H9 (cell line): ENCODE measurements around a stretch of chr6.

- PRO-cap: no peak
Observed at GRCh38 chr6:36912559-36913106, 26.9 kb downstream of the C6orf89 start.

DNA sequence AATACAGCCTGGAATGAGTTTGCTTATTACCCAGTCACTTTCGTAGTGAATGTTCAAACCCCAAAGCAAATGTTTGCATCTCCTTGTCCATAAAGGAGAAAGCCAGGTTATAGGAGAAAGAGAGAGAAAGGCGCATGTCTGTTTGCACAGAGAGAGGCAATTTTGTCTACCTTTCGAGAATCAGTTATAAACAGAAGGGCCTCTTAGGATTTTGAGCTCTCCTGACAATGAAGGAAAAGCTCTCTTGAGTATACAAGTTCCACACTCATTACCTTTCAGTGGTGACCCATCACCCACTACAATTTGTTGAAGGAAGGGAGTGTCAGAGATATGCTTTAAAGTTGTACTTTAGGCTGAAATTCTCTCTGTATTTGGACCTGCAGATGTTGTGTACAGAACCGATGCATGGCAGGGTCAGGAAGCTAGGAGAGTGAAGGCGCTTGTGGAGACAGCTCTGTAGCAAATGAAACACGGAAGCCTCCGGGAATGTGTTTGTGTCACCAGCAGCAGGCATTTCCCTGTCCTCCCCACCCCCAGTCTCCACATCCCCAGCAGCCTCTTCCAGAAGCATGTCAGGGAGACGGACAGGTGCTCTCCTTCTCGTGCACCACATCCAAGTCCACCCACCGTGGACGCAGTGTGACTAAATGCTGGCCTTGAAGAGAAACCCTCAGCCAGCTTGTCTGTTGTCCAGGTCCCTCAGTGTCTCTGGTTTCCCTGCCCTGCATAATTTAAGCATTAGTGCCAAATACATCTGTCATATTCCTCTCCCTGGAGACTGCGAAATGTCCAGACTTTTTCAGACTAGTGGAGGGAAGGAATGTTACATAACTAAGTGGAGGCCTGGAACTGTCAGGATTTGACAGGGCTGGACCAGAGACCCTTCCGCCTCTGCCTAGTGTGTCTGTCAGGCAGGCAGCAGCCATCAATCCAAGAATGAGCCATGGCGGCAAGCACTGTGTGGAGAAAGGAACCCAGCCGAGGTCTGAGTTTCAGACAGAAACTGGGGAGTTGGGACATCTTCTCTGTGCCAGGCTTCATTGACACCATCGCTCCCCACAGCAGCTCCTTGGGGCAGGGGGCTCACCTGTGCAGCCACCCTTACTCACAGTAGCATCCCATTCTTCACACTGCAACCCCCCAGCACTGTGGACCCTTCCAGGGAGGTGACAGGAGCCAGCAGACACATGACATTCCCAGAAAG lies 26.8 kb upstream of the PI16 start:
- PRO-cap: no peak

DNA sequence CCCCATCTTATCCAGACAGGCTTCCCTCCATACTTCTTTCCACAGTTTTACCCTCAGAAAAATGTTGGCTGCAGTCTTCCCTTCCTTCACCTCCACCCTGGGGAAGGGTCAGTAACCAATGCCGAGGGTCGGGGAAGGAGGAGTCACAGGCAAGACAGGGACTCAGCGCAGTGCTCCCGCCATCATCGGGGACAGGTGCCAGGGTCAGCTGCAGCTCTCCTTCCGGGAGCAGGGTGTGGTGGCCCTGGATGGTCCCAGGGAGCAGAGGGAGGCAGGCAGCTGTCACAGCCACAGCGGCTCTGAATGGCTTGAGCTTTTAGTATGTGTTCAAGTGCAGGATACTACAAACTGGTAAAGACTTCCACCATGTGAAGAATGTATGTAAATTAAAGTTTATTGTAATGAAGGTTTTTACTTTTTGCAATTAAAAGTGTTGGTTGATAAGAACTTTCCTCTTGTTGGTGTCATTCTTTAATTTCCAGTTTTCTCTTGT lies 26.0 kb upstream of the PI16 start:
- PRO-cap: no peak

- PRO-cap: no peak
Observed at GRCh38 chr6:36965633-36966938, 11.5 kb downstream of the PI16 start.

GRCh38 chr6:36968020-36969197 lies 13.9 kb downstream of the PI16 start:
- PRO-cap: no peak

DNA sequence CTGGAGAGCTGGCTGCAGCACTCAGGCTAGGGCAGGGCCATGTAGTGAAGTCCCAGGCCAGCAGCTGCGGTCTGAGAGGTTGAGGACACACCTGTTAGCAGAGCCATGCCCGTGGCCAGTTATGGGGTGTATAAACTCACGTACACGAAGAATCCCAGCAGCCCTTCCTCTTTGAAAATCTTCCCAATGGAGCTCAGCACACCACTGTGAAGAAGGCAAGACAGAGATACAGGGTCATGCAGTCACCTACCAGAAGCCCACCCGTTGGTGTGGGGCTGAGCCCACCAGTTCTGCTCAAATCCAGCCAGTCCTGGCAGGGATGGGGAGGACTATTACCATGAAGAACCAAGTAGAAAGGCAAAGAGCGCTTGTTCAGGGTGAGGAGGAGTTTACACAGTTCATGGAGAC lies 10.5 kb downstream of the MTCH1 start:
- PRO-cap: no peak

- PRO-cap: bidirectional peak, plus-strand start at chr6:36985117, minus-strand start at chr6:36984976
Observed at GRCh38 chr6:36985087-36985319, 993 bp downstream of the MTCH1 start.

GRCh38 chr6:37005971-37006604 lies 633 bp downstream of the FGD2 start:
- PRO-cap: no peak

DNA sequence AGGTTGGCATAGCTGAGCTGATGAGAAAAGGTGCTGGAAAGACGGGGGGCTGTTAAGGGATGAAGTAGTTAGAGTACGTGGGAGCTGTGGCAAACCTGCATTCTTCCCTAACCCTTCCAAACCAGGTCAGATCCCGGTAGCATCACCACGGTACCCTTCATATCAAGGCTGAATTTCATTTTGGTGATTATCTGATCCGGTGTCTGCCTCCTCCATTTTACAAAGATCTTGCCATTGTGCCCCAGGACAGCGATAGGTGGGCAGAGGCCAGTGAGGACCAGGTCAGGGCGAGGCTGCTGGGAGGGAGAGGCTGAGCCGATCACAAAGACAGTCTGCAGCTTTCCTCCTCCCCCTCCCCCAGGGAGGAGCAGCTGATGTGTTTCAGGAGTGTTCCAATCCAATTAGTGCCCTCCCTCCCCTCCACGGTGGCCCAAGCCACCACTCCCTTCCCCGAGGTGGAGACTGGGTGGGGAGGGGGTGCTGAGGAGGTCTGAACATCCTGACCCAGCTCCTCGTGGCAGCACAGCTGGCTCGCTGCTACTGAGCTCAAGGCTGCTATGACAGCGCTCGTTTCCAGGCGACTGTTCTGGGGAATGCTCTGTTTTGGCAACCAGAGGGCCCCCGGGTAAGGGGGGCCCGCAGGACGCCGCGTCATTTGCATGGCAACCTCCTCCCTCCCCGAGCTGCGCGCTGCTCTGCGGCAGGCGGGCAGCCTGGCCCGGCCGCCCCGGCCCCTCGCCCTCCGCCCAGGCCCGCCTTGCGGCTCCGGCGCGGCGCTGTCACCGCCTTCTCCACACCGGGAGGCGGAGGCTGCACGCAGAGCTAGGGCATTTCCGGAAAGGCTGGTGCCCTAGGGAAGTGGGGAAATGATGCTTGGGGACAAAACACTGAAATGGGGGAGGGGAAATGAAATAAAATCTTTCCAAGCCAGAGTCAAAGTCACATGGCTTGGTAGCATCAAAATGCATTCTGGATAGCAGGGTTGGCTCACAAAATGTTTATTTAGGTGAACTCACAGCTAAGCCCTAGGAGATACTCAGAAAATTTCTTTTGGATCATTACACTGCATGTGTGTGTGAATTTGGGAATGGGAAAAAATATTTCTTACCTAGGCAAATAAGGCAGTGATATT lies 67.5 kb upstream of the PIM1 start:
- PRO-cap: bidirectional peak, plus-strand start at position 460 of the sequence, minus-strand start at position 559 of the sequence; bidirectional peak, plus-strand start at position 830 of the sequence, minus-strand start at position 715 of the sequence

GRCh38 chr6:37168779-37169939 lies 793 bp upstream of the PIM1 start:
- PRO-cap: bidirectional peak, plus-strand start at chr6:37169288, minus-strand start at chr6:37169649; bidirectional peak, plus-strand start at chr6:37170152, minus-strand start at chr6:37169698

- PRO-cap: no peak
Observed at GRCh38 chr6:37172332-37172805, 2.4 kb downstream of the PIM1 start.

DNA sequence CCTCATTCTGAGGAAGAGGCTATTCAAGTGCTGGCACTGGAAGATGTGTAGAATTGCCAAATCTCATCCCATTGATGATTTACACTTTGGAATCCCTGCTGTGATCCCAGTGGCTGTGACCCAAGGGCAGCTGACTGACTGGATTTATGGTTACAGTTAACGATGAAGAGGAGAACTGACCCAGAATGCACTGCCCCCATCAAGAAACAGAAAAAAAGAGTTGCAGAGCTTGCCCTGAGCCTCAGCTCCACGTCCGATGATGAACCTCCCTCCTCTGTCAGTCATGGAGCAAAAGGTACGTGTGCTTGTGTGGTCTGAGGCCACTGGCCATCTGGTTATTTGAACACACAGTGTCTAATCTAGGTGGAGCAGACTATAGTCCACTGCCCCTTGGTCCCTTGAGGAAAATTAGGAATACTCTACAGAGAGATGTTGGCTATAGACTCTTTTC lies 2.5 kb downstream of the CMTR1 start:
- PRO-cap: no peak

- PRO-cap: no peak
Observed at GRCh38 chr6:37454607-37455164, 21.7 kb downstream of the CMTR1 start.

DNA sequence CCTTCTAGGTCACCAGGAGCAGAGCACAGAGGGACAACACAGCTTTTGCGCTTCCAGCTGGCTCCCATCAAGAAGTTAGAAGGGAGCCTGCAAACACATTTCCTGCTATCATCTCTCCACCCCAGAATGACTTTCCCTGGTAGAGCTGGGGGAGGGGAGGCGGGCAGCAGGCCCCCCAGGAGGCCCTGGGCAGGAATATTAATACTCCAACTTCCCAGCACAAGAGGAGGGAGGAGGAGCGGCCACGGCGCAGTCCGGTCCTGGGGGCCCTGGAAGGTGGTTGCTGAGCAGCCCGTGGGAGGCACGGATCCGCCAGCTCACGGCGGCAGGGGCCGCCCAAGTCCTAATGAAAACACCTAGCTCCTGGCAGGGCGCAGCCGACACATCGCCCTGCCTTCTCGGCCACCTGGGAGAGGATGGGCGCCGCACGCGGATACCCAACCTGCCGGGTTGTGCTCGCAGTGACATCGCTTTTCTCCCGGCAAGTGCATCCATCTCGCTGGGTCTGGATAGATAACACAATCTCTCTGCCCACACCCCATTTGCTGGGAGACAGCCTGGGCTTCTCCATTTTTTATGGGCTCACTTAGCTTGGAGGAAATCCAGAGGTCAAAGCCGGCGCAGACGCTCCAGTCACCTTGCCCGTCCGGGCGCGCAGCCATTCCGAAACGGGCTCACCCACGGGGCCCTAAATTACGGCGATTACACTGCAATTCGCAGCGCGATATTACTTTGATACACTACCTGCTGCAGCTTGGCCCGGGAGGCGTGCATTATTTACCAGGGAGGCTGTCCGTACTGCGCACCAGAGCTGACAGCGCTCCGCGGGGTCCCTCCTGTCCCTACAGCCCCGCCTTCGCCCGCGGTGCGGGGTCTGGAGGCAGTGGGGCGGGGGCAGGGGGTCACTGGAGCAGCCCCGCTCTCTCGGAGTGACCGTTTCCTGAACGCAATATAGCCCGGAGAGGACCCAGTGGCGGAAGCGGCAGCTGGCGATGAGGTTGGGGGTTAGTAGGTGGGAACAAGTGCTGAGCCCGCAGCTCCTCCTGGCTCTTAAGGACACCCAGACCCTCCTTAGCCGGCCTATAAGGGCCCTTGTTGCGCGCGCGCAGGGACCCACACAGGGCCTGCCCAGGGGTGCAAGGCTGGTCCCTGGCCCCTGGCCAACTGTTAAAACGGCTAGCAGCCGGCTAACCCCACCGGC lies 36.2 kb upstream of the CCDC167 start:
- PRO-cap: unidirectional peak, plus-strand start at position 612 of the sequence

- PRO-cap: no peak
Observed at GRCh38 chr6:37696701-37697545, 760 bp downstream of the MDGA1 start.

DNA sequence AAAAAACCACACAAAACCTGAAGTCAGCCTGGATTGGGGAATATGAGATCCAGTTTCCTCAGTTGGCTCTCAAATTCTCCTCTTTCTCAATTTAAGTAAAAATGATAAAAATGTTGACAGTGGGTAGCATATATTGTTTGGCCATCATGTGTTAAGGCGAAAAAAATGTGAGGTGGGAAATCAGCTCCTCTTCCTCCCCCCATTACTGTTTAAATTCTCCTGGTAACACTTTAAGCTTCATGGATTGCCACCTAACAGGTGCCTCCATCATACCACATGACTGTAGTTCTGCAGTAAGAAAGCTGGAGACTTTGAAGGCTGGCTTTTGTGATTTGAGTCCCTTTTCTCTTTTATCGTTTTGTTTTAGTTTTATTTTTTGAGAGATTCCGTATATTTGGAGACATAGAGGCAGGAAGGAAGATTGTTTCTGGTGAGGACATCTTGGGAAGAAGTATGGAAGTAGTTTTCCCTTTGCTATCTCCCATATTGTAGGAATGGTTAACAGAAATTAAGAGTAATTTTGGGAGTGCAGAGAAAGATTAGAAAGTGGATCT lies 1.2 kb downstream of the ZFAND3 start:
- PRO-cap: no peak

DNA sequence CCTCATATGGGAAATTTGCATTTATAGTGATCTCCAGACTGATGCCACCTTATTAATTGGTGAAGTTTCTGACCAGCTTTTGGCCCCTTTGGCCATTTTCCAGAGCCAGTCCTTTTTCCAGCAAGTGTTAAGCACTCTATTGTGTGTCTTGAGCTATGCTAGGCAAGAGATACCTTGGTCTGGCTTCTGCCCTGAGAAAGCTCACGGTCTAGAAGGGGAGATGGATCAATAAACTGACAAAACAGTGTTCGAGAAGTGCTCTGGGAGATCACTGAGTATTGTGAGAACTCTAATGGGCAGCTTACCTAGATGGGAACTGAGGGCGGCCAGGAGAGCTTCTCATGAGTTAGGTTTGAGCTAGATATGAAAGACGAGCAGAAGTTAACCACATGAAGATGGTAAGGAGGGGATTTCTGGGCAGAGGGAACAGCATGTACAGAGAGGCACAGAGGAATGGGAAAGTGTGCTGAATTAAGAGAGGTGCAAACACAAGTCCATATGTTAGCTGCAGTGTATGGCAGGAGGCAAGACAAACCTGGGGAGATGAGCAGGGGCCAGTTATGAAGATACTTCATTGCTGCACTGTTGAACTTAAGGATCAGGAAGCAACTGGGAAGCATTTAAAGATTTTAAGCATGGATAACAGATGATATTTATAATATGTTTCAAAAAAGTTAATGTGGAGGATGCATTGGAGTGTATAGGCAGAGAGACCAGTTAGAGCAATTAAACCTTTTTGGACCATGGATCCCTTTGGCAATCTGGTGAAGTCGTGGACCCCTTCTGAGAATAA lies 12.0 kb downstream of the ZFAND3 start:
- PRO-cap: no peak

GRCh38 chr6:38150549-38151132 lies 331.1 kb downstream of the ZFAND3 start:
- PRO-cap: no peak

DNA sequence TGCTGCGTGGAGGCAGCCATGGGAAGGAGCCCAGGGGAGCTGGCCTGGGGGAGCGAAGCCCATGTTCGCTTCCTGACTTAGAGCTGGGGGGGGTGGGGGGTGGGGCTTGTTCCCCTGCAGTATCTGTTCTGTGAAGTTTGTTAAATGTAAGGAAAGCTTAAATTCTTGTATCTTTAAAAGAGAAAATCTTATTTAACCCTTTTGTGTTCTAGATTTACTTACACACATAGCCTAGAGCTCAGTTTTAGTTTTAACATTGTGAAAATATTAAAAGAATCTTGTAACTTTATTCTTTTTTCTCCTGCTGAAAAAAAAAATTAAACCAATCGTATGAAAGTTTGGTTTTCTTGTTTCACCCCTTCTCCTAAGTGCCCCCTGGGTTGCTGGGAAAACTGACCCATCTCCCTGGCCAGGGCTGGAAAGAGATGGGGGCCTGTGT lies 334.8 kb downstream of the ZFAND3 start:
- PRO-cap: no peak

DNA sequence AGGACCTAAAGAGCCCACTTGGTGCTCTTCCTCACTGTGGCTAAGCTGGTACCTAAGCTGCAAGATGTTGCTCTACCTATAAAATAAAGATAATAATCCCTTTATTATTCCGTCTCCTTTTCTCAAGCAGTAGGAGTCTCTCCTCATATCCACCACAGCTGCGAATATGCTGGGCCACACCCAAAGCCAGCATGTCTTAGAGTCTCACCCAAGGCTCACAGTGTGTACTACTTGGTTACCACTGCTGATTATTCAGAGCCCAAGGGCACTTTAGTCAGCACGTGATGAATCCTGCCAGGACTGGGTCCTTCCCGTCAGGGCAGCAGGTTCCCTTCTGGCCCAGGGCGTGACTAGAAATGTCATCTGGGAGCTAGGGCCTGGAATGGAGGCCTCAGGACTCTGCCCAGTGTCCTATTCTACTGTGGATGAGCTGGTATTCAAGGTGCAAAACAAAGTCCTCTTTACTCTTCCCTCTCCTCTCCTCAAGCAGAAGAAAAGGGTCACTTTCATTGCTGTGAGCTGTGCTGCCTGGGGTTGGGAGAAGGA lies 320.4 kb downstream of the BTBD9 start:
- PRO-cap: no peak